ENCODE results near the genes RALGAPB and ADIG.

DNA sequence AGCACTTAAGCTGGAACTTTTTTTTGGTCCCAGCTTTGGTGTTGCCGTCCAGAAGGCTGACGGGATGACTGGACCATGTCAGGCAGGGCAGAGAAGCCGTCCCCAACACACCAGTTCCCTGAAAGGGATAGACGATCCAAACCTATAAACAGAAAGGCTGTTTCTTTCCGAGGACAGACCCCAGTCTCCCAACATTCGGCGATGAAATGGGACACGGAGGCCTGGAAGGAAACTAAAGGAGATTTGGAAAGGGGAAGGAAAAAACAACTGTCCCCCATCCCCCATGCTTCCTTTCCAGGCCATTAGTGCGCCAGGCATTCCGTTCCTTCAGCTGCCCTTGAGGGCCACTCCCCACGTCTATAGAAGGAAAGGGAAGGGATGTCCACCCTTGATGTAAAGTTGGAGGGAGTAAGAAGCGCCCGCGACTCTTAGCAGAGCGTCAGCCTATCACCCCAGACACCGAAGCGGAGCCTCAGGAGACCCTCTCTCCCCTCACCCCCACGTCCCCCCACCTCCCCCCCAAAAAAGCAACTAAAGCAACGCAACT, 756 bp downstream of the BLCAP start:
- RRBS, 2 experiments = no CpG with 5 or more reads among the region's 19 CpGs

DNA sequence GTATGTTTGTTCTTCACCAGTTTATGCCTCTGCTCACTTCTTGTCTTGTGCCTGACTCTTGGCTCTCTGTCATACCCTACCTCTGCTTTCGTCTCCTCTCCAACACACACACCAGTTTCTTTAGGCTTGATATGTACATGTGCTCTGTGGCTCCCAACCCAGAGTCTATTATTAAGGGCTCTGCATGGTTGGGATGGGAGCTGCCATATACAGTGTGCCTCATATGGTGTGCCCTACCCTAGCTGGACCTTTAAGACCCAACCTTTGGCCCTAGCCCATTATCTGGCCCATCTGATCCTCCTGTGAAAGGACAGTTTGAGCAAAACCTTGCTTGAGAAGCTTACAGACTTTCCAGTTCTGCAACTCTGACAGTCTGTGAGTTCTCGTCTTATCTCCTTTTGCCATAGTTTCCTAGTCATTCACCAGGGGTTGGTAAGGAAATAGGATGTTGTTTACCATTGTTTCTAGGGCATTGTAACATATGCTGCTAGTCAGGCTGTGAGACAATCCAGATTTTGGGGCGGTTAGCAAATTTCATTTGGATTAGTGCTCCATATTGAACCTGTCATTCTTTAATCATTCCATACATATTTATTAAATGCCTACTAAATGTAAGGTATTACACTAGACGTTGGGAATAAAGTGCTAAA, 17.1 kb downstream of the CTNNBL1 start:
- RRBS, 2 experiments = no CpG with 5 or more reads among the region's 4 CpGs

- RRBS, 2 experiments = no CpG with 5 or more reads among the region's 13 CpGs
These were observed 30.4 kb downstream of the TGM2 start for GRCh38 chr20:38134281-38135391.

- RRBS, 2 experiments = 86 to 92% methylated on average over 5 of the region's 17 CpGs
These were observed 20.8 kb downstream of the TGM2 start for GRCh38 chr20:38143983-38144955.

DNA sequence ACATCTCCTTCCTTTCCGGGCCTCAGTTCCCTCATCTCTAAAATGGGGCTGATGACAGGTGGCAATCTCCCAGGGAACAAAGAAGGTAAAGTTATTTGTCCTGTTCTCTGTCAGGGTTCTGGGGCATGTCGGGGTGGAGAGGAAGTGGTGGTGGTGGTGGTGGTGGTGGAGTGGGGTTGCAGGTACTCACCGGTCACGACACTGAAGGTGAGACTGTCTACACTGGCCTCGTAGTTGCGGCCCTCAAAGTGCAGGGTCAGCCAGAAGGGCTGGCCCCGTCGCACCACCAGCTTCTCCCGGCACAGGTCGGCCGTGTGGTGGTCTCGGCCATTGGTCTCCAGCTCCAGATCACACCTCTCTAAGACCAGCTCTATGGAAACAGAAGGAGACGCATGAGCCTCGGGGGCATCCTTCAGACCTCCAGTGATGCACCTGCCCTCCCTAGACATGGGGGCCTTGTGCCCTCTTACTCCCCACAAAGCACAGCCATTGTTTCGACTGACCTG, 3.8 kb downstream of the TGM2 start:
- RRBS, 2 experiments = 90 to 96% methylated on average over 5 of the region's 15 CpGs

GRCh38 chr20:38196316-38197066, 31.4 kb upstream of the TGM2 start:
- RRBS, 2 experiments = no CpG with 5 or more reads among the region's 9 CpGs

DNA sequence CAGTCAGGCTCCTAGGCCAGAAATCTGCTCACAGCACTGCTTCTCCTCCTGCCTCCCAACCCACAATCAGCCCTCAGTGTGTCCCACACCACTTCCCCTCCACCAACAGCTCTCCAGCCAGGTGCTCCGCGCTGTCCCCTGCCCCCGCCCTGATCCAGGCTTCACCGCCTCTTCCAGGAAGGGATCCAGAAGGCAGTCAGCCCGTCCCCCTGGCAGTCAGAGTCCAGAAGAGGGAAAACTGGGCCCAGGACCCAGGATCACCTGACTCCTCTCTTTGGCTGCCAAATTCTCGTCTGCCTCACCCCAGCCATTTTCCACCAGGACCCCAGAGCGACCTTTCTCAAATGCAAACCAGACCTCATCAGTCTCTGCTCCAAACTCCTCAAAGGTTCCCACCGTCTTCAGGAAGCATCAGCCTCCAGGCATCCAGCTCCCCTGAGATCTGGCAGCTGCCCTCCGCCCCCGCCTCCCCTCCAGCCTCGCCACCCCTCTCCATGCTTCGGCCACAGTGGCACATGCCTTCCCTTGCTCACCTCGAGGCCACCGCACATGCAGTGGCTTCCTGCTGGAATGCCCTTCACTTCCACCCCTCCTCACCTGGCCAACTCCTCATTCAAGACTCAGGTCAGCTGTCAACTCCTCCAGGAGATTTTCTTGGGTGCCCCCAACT, 13.6 kb downstream of the KIAA1755 start:
- RRBS, 2 experiments = no CpG with 5 or more reads among the region's 14 CpGs

GRCh38 chr20:38255211-38255823, 5.2 kb downstream of the KIAA1755 start:
- RRBS, 2 experiments = no CpG with 5 or more reads among the region's 6 CpGs

DNA sequence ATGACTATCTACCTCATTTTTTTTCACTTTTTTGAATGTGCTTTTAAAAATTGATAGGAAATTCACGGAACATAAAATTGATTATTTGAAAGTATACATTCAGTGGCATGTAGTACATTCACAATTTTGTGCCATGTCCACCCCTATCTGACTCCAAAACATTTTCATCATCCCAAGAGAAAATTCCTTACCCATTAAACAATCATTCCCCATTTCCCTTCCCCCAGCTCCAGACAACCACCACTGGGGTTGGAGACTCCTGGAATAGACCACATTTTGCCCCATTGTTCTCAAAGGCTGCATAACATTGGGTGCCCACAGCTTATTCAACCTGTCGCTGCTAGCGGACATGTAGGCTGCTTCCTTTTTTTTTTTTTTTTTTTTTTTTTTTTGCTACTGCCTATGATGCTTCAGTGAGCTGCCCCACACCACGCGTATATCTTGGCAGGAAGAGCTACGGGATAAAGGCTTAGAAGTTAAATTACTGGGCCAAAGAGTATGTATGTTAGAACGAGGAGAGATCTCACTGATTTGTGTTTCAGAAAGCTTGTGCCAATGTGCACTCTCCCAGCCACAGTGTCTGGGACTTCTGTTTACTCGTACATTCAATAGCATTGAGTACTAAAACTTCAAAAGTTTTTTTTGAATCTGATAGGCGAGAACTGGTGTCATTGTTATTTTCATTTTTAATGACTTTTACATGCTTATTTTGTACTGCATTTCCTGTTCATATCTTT, 7.0 kb downstream of the LBP start:
- RRBS, 2 experiments = no CpG with 5 or more reads among the region's 9 CpGs

GRCh38 chr20:38357579-38358005, 11.3 kb downstream of the LBP start:
- RRBS, 2 experiments = no CpG with 5 or more reads among the region's 7 CpGs

- RRBS, 2 experiments = no CpG with 5 or more reads among the region's 7 CpGs
These were observed 47.8 kb upstream of the RALGAPB start for GRCh38 chr20:38424609-38425426.

GRCh38 chr20:38450335-38450926, 22.2 kb upstream of the RALGAPB start:
- RRBS, 2 experiments = no CpG with 5 or more reads among the region's 7 CpGs

DNA sequence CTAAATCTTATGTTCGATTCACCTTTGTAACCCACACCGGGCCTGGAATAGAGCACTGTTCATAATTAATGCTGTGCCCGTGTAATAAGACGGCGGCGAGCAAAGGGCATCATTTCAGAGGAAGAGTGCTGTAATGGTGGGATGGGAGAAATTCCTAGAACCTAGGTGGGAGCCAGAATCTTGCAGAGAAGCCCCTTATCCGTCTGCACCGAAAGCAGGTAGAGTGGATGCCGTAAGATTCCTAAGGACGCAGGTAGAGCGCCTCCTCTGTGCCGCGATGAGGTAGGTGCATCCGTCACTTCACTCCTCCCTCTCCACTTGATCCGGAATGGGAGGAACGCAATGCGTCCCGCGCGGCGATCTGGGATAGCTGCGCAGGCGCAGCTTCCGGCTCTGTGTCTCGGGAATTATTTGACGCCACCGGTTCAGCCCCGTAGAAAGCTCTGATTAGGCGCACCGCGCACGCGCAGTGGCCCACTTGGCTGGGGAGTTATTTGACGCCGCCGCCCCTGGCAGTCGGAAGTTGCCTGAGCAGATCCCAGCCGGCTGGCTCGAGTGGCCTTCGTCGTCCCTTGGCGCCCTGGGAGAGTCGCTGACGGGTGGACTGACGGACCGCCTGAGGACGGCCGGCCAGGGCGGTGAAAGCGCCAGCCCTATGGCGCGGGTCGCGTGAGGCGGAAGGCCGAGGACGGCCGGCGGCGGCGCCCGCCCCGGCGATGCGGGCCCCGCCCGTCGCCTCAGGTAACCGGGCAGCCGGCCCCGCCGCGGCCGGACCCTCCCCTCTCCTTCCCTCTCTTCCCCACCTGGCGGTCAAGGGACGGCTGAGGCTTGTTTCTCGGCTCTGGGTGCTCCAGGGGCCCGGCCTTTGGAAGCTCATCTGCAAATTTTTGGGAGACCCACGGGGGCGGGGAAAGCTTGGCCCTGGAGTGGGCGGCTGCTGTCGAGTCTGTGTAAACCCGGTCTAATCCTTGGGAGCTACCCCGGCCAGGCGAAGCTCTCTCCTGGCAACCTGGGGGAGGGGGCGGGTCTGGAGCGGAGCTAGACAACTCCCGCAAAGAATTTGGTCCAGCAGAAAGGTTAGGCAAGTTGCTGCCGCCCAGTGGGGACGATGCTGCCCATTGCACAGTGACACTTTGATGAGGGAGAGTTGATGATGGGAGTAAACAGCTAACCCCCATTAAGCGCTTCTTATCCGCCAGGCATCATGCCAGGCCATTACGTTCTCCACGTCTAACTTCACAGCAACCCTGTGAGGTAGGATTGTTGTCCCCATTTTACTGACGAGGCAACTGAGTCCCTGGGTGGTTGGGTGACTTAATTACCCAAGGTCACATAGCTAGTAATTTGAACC, at the start of gene RALGAPB:
RALGAPB (plus strand) TSS at position 515 of the 1,351 bp plus-strand sequence.
- RRBS, 2 experiments = 1% methylated on average over 35 to 41 of the region's 95 CpGs

GRCh38 chr20:38580774-38581338, at the start of gene ADIG:
Gene ADIG, plus strand, starts transcription at chr20:38581197.
- RRBS, 2 experiments = no CpG with 5 or more reads among the region's 5 CpGs

- RRBS, 2 experiments = no CpG with 5 or more reads among the region's 9 CpGs
These were observed 19.1 kb downstream of the ACTR5 start for GRCh38 chr20:38767260-38767824.

DNA sequence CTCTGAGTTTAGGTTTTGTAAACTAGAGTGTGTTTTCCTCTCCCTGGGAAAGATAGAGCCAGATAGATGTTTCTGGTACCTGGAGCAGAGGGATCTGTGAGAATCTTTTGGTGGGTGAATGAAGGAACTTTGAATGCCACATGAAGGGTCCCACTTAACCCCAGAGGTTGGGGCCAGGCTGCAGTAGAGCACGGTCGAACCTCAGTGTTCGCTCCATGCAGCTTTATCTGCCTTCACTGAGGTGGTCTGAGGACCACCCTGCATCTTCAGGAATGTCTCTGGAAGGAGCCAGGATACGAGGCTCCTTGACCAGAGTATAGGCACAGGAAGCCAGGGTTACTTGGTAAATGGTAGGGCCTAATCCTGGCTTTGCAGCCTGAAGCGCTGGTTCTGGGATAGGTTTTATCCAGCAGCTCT, 5.2 kb downstream of the FAM83D start:
- RRBS, 2 experiments = no CpG with 5 or more reads among the region's 5 CpGs

GRCh38 chr20:38951693-38952211, 10.4 kb upstream of the DHX35 start:
- RRBS, 2 experiments = no CpG with 5 or more reads among the region's 12 CpGs

DNA sequence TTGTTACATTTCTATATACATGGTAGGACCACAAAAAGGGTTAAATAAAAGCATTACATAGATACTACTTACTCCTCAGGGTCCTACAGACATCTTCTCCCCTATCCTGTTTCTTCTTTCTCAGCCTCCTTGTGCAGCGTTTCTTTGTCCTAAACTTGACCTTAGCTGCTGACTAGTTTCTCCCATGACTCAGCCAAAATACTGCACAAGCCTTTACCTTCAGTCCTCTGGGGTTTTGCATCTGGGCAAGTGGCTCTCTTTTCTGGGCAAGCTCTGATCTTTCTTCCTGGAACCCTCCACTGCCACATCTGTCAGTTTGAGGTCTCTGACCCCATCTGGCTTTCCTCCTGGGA, 838.3 kb downstream of the DHX35 start:
- RRBS, 2 experiments = no CpG with 5 or more reads among the region's 1 CpG

DNA sequence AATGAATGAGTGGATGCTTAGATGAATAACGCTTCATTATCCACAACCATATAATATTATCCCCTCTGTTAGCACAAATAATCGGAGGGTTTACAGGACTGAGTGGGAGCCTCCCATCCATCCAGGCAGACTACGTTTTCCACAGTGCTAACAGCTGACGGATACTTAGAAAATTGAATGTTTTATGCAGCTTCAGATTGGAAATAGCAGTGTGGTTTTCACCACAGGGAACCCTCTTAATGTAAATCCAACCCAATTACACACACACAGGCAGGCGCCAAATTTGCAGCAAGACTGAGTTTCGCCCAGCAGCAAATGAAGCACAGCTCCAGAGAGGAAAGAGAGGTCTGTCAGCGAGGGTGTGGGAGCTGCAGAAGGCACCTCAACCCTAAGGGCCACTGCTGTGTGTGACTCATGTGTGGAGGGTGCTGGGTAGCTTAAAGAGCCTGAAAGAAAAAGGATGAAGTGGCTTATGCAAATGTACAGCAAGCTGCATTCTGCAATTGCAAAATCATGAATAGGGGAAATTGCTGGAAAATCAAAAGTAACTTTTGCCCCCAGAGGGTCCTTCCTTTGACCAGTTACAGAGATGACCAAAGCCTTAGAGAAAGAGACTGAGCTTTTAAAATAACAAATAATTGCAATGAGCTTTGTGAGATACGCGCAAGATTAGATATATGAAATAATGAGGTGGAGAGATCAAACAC, 365.6 kb downstream of the MAFB start:
- RRBS, 2 experiments = no CpG with 5 or more reads among the region's 9 CpGs

DNA sequence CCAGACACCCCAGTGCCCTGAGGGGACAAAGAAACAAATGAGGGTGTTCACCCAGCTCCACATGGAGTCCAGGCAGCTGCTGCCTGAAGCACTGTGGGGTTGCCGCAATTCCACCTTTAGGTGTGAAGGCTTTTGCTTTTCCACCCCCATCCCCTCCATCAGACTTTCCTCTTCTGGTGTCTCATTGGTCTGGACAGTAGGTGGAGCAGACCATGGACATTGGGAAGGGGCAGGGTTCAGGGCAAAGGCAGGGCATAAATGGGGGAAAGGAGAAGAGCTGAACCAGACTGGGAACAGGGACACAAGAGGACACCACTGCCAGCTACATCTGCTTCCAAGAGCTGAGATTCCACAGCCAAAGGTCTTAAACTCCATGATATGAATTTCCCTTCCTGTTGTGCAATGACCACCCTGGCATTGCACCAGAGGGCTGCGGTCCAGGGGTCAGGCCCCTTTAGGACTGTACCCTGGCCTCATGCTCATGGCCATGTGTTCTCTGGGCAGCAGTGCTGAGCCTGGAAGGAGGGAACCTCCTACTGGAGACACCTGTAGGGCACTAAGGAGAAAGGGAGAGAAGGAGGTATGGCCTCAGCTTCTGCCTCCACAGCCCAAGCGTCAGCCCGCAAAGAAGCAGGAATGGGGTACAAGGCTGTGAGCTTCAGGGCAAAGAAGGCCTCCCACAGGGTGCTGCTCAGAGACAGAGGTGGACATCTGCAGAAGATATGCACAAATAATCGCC, 137.9 kb downstream of the MAFB start:
- RRBS, 2 experiments = no CpG with 5 or more reads among the region's 5 CpGs